ENCODE data around the gene ARFRP1.

DNA sequence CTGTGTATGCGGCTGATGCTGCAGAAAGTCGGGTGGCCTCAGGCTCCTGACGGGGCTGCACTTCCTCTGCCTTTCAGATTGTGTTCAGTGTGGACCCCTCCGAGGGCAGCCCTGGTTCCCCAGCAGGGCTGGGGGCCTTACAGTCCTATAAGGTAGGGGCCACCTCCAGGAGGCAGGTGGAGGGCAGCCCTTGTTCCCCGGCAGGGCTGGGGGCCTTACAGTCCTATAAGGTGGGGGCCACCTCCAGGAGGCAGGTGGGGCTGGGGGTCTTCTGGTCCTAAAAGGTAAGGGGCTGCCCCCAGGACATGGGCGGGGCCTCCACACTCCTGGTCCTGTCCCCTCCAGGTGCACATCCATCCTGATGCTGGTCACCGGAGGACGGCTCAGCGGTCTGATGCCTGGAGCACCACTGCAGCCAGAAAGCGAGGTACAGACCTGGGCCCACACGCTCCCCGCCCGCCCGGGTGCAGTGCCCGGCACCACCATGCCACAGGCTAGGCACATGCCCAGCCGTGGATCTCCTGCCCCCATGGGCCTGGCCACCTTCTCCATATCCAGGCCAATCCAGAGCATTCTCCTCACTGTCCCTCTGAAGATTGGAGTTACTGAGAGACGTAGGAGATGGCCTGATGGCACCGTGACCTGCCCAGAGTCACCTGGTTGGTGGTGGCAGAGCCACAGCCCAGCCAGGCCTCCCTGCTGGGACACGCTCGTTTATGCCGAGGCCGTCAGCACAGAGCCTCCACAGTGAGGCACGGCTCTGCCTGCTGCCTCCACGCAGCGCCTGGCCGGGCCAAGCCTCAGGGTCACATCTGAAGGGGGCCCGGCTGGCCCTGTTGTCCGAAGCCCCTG lies 10.8 kb upstream of the TNFRSF6B start:
- PRO-cap = no peak

- PRO-cap = bidirectional peak, plus-strand start at chr20:63687015, minus-strand start at chr20:63686866; bidirectional peak, plus-strand start at chr20:63687340, minus-strand start at chr20:63687129
These were observed 9.8 kb upstream of the TNFRSF6B start for GRCh38 chr20:63686298-63687397.

DNA sequence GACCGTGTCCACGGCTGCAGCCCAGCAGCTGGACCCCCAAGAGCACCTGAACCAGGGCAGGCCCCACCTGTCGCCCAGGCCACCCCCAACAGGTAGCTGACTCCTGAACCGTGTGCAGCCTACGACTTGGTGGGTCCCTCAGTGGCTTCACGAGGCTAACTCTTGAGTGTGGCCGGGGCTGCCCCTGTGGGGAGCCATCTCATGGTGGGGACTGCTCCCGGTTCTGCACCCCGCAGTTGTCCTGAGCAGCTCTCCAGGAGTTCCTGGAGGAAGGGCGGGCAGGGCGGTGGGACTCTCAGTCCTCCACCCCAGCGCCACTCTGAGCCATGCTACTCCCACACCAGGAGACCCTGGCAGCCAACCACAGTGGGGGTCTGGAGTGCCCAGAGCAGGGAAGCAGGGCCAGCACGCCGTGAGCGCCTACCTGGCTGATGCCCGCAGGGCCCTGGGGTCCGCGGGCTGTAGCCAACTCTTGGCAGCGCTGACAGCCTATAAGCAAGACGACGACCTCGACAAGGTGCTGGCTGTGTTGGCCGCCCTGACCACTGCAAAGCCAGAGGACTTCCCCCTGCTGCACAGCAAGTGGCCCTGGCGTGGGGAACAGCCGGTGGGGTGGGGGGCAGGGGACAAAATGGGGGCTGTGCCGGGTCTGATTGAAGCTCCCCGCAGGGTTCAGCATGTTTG lies 1.9 kb upstream of the TNFRSF6B start:
- PRO-cap = no peak

DNA sequence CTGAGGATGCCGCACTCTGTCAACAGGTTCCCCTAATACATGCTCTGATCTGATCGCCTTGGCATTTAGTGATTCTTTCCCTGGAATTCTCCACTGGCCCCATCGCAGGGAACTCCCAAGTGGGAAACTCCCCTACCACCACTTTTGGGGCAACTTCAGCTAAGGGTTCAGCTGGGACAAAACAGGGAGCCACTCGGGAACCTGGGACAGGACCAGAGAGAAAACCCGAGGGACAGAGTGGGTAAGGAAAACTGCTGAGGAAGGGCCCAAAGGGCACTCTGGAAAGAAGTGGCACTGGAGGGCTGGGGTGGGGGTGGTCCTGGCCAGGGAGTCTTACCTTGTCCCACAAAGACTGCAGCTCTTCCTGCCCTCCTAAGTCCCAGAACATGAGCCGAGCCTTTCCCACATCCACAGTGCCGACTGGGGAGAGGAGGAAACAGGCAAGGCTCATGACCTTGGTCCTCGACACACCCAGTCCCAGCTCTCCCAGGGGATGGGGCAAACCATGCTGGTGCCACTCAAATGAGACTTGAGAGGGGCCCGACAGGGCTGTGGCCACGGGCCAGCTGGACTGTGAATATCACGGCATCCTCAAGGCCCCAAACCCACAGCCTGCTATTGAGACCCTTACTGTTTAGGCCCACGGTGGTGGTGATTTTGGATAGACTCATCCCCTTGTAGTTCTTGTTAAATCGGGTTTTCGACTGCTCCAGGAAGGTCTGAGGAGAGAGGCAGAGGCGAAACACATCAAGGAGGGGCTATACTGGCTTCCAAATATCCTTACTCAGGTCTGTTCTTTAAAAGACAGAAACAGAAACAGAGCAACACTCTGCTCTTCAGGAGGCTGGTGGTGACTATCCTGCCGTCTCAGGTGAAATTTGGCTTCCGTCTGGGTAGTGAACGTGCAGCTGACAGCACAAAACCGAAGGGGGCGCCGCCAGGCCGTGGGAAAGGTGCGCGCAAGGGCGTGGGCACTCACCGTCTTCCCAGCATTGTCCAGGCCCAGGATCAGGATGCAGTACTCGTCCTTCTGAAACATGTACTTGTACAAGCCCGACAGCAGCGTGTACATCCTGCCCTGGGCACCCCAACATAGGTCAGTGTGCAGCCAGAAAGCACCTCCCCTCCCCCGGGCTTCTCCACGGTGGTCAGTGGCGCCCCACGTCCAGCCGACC lies 1.4 kb downstream of the ARFRP1 start:
- PRO-cap = no peak

GRCh38 chr20:63707195-63708232 lies at the start of gene ARFRP1:
Gene ARFRP1 (minus strand): TSS chr20:63707976.
- PRO-cap = bidirectional peak, plus-strand start at chr20:63708039, minus-strand start at chr20:63707923

GRCh38 chr20:63738641-63739137 lies 887 bp upstream of the SLC2A4RG start:
- PRO-cap = unidirectional peak, plus-strand start at chr20:63738963; unidirectional peak, plus-strand start at chr20:63738997

DNA sequence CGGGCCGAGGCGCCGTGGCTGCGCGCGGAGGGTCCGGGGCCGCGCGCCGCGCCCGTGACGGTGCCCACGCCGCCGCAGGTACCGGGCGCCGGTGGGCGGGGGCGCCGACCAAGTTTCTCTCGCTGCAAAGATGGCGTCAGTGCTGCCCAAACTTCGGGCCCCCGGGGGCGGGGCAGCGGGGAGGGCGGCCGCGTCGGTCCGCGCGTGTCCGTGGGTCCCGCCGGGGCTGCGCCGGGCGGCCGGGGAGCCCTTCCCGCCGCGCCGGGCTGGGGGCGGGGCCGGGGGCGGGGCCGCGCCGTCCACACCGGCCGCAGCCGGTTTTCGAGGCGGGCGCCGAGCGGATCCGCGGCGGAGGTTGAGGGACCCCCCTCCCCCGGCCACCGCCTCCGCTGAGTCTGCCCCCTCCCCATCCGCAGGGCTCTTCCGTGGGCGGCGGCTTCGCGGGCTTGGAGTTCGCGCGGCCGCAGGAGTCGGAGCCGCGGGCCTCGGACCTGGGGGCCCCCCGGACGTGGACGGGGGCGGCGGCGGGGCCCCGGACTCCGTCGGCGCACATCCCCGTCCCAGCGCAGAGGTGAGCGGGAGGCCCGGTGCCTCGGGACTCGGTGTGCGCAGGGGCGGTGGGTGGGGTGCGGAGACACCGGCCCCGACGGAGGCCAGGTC lies 515 bp downstream of the SLC2A4RG start:
- PRO-cap = bidirectional peak, plus-strand start at position 302 of the sequence, minus-strand start at position 132 of the sequence

- PRO-cap = no peak
These were observed 25.6 kb downstream of the SLC2A4RG start for GRCh38 chr20:63765144-63765597.

GRCh38 chr20:63767532-63767940 lies 28.0 kb downstream of the SLC2A4RG start:
- PRO-cap = no peak

DNA sequence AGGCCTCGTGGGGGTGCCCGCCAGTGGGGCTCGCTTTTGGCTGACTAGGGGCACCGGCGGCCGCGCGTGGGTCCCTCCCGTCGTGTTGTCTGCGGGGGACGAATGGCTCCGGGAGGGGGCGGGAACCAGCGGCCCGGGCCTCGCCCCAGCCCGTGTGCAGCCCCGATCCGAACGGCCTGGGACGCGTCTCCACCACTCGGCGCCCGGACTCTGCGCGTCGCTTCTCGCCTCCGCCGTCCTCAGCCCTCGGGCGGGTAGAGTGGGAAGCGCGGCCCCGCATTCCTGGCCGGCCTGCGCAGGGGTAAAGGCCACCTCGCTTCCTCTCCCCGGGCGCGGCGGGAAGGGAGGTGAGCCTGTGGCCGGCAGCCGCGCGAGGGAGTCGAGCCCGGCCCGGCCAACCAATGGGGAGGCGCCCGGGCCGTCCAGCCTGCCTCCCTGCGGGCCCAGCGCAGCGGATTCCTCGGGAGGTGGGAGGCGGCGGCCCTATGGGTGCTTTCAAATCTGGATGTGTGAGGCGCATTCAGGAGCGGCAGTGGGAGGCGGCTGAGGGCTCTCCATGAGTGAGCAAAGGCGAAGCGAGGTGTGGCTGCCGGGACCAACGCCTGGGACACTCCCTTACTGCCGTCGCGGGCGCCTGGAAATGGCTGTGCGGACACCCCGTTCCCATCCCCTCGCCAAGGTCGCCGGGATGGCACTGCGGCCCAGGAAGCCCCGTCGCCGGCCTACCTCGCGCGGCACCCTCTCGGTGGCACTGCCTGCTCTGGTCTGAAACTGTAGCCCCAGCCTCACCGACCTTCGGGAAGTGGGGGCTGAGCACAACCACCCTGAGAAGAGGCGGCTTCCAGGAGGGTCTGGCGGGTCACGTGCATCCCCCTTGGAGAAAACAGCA lies 1.2 kb upstream of the ZBTB46 start:
- PRO-cap = bidirectional peak, plus-strand start at position 519 of the sequence, minus-strand start at position 256 of the sequence

DNA sequence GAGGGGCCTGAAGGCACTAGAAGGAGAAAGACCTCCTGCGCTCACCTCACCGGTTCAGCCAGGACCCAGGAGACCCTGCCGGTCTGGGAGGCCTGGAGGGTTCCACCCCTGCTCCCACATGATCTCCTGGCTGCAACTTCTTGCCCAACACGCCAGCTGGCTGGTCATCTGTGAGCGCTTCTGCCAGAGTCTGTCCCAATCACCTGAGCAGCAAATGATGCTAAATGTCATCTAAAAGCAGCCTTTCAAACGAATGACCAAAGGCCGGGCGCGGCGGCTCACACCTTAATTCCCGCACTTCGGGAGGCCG lies 12.8 kb upstream of the ABHD16B start:
- PRO-cap = no peak

DNA sequence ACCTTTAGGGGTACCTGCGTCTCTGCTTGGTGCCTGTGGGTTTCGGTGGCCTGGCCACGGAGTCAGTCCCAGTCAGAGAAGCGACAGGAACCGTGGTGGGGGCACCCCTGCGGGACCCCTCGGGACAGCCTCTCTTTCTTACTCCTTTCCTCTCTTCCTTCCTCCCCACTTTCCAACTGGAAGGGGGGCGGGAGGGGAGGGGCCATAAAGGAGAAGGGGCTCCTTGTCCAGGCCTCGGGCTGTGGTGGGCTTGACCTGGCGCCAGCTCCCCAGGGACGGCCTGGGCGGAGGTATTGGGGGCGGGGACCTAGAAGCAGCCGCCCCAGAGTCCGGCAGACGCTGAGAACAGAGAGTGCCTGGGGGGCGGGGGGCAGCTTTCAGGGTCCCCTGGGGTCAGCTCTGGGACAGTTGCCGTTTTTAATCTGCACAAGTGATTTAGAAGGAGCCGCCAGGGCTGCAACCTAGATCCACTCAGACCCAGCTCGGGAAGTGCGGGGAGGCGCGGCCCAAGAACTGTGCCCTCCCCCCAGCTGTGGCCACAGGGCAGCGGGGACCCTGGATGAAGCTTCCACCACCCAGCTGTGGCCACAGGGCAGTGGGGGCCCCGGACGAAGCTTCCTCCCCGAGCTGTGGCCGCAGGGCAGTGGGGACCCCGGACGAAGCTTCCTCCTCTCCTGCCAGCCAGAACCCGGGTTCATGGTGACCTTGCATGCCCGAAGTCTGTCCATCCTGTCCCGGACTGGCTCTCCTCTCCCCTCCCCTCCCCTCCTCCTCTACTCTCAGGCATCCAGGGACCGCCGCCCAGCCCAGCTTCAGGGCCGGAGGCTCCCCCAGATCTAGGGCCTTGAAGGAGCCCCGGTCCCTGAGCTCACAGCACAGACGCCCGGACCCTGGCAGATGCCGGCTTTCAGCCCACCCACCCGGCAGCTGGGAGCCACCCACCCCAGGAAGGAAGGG lies 6.3 kb upstream of the ABHD16B start:
- PRO-cap = bidirectional peak, plus-strand start at position 438 of the sequence, minus-strand start at position 491 of the sequence; bidirectional peak, plus-strand start outside the sequence, minus-strand start at position 899 of the sequence

DNA sequence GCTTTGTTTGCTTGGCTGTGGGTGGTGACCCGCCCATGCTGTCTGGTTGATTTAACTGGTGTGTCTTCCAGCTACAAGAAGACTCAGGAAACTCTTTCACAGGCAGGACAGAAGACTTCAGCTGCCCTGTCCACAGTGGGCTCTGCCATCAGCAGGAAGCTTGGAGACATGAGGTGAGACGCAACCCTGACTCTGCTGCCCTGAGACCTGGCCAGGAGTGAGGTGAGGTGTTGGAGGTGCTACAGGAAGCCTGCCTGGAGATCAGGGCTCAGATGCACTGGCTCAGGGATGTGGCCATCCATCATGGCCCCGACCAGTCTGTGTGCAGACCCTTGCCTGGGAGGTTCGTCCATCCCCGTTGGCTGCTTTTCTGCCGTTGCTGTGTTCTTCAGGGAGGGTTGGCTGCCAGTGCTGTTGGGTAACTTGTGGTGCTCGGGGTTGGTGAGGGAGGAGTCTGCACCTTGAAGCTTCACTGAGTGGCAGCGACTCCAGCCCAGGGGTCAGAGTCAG lies 12.2 kb upstream of the DNAJC5 start:
- PRO-cap = no peak

GRCh38 chr20:63888852-63889905 lies 5.7 kb upstream of the DNAJC5 start:
- PRO-cap = no peak

DNA sequence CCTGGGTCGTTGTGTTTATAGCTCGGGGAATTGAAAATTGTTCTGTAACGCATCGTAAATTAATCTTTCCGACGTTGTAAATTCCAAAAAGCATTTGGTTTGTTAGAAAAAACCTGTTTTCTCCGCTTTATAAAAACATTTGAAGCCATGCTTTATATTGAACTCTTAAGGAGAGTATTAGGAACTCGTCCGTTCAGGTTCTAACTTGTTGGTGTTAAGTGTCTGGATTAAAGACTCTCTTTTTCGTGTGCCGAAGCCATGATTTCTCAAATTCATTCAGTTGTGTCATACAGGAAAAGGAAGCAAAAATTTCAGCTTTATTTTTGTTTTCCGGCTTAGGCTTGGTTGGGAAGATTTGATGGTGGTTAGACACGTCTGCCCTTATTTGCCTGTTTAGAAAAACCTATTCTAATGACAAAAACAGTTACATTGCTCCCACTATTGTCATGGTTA lies 842 bp downstream of the DNAJC5 start:
- PRO-cap = no peak

GRCh38 chr20:63917741-63918165 lies 22.8 kb downstream of the DNAJC5 start:
- PRO-cap = no peak

GRCh38 chr20:63975008-63975497 lies 4.4 kb downstream of the SAMD10 start:
- PRO-cap = no peak

GRCh38 chr20:64082412-64082868 lies 1.8 kb downstream of the LKAAEAR1 start:
- PRO-cap = no peak

GRCh38 chr20:64161878-64162373 lies 2.3 kb upstream of the MYT1 start:
- PRO-cap = no peak